HT-29 (cell line): ENCODE results near the gene CLEC3A.

- RAMPAGE, long total RNA, result no peak
Observed at GRCh38 chr16:75264193-75264599, 12.8 kb upstream of the BCAR1 start.

GRCh38 chr16:75265508-75266625 lies 14.4 kb upstream of the BCAR1 start:
- RAMPAGE, long total RNA, result no peak

DNA sequence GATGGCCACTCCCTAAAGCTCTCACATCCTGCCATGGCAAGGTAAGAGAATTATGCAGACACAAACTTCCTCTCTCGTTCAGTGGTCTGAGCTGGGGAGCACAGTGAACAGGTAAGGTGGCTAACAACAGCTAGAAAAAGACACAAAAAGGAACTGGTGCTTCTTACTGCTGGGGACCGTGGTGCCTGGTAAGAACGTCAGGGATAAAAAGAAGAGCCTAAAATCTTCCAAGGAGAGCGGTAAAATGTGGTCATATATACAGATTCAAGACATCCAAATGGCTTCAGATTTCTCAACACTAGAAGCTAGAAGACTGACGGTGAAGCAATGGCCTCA lies 75.0 kb upstream of the BCAR1 start:
- RAMPAGE, long total RNA, result no peak

DNA sequence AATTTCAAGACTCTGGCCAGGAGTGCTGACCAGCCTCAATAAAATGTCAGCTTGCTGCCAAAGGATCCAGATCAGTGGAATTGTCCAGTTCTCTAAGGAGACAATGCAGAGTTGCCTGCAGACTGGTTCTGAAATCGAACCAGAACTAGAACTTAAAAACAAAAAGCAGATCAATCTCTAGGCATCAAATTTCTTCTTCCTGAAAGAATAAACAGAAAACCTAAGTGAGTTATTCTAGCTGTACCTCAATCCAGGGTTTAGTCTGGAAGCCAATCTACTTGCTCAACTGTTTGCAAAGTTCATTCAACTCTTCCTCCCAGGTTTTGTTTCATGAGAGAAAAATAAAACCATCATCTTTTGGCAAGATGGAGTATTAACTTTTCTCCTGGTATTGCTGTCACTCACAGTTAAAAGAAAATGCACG lies 60.9 kb downstream of the CFDP1 start:
- RAMPAGE, long total RNA, result no peak

- RAMPAGE, long total RNA, result no peak
Observed at GRCh38 chr16:75462848-75463290, 1.6 kb downstream of the TMEM170A start.

GRCh38 chr16:75554999-75555589 lies 958 bp downstream of the TMEM231 start:
- RAMPAGE, long total RNA, result no peak

DNA sequence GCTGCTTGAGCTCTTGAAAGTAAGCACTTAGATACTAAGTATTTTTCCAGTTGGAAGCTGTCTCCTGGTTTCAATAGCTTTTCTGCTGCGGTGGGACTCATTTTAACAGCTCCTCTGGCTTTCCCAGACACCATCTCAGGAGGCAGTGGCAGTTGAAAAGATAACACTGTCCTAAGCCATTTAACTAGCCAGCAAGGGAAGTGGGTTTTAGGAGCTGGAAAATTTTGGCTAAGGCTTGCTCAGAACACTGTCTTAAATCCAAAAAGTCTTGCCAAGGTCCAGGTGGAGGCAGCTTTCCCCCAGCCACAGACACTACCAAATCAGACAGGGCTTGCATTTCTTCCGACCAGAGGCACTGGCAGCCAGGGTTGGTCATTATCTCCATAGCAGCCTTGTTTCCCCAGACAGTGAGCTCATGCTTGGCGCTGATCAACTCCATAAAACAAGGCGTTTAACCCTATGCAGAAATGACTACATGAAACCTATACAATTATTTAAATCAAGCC lies 24.8 kb downstream of the GABARAPL2 start:
- RAMPAGE, long total RNA, result no peak

GRCh38 chr16:75827493-75827767 lies 101.1 kb upstream of the CPHXL start:
- RAMPAGE, long total RNA, result no peak

GRCh38 chr16:76194088-76194594 lies 83.1 kb upstream of the CNTNAP4 start:
- RAMPAGE, long total RNA, result no peak

GRCh38 chr16:76393509-76393795 lies 116.3 kb downstream of the CNTNAP4 start:
- RAMPAGE, long total RNA, result no peak

- RAMPAGE, long total RNA, result no peak
Observed at GRCh38 chr16:77663686-77664045, 58.6 kb upstream of the NUDT7 start.

GRCh38 chr16:77870318-77870801 lies 82.0 kb downstream of the VAT1L start:
- RAMPAGE, long total RNA, result no peak

- RAMPAGE, long total RNA, result start-site peak on the plus strand at chr16:78022543-78022548, 60 and 128 reads in 2 replicates
Observed at GRCh38 chr16:78022275-78022815, at the start of gene CLEC3A. TSS of gene CLEC3A (plus strand) at chr16:78022548.

GRCh38 chr16:78482886-78483613 lies 383.6 kb downstream of the WWOX start:
- RAMPAGE, long total RNA, result no peak

DNA sequence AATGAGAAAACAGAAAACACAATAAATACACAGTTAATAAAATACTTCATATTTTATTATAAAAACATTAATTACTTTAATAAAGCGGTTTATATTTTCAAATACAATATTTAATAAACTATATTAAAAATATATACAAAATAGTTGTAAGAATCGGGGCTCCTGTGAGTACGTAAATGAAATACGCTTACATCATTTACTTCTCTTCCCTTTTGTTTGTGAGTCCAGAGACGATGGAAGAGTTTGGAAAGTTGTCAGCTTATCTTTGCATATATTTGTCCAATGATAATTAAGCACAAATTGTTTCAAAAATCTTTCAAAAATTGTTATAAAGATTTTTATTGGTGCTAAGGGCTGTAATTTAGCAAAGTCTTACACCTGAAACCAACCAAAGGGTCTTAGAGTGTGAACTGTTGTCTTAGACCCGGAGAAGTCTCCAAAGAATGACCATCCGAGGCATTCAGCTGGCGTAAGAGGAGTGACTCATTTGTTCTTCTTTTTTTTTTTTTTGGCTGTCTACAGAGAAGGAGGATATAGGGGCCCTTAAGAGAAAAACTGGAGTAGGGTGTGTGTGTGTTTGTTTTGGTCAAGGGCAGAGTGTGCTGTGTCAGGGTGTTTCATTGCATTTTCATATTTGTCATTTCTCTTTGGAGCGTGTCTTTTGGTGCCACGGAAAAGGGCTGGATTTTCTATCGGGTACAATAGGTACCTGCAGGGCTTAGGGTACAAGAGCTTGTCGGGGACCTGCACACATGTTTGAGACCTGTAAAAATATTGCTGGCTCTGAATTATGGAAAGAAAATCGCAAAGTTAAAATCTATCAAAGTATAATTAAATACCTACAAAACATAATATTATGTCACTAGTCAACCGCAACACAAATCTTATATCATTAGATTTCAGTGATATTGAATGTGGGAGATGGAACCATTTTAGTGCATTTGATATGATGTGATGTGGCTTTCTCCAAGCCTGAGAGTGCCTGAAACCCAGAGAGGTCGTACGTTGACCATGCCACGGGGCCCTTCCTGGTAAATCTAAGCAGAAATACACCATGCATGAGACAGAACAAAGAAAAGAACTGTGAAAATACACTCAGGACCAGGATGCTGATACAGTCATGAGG lies 508.1 kb downstream of the WWOX start:
- RAMPAGE, long total RNA, result no peak

DNA sequence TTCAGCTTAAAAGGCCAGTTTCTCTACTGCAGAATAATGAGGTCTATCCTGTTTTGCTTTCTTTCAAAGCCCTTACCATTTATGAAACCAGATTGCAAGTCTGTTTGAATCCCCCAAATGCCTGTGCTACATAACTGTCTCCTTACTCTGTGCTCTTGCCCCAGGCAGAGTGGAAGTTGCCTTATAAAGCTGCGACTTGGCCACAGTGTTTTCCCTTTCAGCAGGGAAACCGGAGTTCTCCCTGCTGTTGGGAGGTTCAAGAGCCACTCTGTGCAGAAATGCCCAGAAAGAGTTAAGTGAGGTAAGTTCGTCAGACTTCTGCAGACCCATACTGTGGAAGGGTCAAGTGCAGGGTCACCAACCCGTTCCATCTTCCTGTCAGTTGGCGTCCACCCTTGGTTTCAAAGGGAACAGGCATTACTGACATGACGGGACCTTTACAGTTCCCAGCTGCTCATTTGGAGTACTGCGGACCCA lies 508.9 kb downstream of the WWOX start:
- RAMPAGE, long total RNA, result no peak

DNA sequence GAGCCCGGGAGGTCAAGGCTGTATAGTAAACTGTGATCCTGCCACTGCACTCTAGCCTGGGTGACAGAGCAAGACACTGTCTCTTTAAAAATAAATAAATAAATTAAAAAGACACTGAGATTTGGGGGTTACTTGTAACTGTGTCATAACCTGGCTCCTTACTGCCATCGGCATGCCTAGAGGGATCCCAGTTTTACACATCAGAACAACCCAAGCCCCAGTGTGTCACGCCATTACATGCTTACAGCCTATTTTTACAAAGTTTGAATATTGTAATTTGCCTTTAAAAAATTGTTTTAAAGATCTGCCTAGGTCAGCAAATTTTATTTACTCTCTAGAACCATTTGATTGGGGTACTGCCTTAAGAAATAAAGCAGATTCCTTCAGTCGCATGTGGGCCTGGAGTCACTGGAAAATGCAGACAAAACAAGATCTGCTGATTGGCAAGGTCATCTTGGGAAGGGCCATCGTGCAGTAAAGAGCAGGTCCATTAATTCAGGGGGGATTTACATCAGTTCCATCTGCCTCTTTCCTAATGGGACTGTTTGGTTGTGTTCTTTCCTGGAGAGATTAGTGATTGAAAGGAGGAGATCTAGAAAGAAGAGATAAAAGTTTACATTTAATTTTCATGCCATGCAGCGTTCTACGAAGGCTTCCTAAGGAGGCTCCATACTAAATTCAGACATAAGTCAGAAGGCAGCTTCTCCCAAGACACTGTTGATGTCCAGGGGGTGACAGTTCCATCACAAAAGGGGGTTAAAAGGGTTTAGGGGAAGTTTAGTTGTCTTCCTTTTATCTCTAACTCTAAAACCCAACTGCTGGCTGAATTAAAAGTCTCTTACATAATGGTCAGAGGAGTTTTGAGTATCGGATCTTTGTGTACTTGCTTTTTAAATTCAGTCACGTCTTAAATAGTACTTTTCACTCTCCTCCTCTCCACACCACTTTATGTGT lies 567.0 kb downstream of the WWOX start:
- RAMPAGE, long total RNA, result no peak

DNA sequence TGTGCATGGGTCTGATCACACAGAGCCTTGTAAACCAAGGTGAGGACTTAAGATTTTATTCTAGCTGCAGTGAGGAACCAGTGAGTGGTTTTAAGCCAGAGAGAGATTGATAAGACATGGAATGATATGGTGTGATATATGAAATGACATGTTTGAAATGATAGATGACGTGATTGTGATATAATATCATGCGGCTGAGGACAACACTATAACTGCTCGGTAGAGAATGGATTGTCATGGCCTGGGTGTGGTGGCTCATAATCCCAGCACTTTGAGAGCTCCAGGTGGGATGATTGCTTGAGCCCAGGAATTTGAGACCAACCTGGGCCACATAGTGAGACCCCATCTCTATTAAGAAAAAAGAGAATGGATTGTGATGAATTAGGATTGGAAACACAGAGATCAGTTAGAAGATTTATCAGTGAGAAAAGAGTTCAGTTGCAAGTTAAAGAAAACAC lies 615.3 kb downstream of the WWOX start:
- RAMPAGE, long total RNA, result no peak

DNA sequence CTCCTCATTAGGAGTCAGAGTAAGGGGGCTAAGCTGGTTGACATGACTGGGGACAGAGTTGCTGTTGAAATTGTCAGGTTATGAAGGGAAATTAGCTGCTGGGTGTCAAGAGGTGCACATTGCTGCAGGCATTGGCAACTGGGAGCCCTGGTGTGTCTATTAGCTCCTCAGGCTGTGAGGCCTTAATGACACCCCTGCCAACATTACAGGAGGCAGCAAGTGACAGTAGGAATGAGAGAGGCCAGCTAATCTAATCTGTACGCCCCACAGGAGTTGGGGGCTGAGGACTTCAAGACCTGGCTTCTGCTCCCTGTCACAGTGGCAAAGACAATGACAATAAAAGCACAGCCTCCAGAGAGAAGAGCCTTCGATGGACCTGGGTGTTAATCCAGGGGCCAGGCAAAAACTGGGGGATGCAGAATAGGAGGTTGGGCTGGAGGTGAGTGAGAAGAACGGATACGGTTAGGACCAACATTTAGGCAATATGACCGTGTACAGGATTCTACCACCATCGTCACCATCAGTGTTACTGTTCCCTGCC lies 728.5 kb downstream of the WWOX start:
- RAMPAGE, long total RNA, result no peak

DNA sequence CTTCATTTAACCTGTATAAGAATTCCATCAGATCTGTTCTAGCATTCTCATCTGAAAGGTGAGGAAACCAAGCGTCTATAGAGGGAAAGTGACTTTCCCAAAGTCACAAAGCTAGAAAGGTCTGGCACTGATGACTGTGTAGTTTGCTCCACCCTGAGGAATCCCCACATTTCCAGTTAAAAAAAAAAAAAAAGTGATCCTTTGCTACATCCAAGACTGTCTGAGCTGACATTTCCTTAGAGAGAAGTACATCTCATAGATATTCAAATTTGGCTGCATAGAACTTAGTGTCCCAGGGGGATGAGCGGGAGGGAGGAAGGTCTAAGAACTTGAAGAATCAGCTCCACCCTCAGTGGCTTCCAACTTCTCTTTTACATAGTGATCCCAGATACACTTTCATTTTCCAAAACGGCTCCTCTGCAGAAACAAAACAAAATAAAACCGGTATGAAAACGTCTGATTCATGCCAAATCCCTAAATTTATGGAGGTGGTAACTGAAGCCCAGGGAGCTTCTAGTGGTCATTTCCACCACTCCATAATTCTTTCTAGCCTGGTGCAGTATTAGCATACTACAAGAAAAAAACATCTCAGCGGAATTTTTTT lies 29.5 kb downstream of the MAF start:
- RAMPAGE, long total RNA, result no peak